LUHMES (cell line): ENCODE measurements around the genes LAG3 and TPI1.

DNA sequence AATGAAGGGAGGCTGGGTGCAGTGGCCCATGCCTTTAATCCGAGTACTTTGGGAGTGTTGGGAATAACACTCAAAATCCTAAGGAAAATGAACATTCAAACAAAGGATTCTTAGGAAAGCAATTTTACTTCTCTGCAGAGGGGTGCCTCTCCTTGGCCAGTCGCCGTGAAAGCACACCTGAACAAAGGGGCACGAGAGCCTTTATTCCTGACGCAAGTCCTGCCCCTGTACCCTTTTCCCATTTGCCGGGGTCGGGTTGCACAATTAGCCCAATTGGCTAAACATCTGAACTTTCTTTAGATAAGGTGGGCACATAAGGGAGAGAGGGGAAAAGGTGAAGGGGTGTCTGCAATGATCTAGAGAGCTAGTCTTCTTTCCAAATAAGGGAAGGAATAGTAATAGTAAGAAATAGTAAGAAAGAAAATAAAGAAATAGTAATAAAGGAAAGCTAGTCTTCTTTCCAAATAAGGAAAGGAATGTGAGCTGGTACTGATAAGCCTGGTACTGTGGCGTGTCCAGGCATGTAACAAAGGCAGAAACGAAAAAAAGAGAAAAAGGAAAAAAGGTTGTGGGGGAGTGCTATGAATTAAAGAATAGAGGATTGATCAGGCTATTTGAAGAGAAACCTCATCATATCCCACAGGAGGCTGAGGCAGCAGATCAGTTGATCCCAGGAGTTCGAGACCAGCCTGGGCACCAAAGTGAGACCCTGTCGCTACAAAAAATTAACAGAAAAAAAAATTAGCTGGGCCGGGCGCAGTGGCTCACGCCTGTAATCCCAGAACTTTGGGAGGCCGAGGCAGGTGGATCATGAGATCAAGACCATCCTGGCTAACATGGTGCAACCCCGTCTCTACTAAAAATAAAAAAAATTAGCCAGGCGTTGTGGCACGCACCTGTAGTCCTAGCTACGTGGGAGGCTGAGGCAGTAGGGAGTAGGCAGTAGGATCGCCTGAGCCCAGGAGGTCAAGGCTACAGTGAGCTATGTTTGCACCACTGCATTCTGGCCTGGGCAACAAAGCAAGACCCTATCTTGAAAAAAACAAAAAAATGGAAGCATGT lies 13.7 kb downstream of the NCAPD2 start:
- PRO-cap = no peak

DNA sequence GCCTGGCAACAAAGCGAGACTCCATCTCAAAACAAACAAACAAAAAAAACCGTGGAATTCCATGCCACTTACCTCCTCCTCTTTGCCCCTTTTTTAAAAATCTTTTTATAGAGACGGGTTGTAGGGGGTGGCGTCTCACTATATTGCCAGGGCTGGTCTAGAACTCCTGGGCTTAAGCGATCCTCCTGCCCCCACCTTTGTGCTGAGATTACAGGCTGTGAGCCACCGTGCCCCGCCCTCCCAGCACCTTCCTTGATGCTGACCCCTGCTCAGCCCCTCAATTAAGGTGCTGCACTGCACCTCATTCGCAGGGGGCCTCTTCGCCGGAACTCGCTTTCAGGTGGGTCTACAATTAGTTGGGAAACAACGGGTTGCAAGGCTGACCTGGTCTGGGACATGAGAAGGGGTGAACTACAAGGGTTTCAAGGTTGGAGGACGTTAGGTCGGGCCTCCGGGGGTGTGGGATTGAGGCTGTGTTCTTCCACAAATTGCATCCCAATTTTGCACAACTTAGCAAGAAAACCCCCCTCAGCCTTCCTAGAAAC lies 1.2 kb upstream of the NOP2 start:
- PRO-cap = no peak

DNA sequence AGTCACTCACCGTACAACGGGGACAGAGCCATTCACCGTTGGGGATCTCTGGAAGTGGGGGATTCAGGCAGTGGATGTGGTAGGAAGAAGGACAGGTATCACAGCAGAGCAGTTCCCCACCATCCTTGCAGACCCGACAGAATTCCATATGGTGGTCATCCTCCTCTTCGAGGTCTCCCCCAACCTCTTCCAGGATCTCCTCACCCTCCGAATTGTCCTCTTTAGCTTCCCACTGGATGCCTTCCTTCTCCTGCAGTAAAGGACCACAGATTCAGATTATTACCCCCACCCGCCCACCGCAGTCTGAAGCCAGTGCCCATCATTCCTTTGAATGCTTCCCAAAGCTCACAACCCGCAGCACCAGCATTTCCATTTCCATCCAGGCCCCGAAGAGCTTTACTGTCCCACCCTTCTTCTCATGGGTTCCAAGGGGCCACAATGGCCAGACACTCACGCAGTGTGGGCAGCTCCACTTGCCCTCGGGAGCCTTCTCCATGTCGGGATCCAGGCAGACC lies 7.4 kb downstream of the CHD4 start:
- PRO-cap = no peak

DNA sequence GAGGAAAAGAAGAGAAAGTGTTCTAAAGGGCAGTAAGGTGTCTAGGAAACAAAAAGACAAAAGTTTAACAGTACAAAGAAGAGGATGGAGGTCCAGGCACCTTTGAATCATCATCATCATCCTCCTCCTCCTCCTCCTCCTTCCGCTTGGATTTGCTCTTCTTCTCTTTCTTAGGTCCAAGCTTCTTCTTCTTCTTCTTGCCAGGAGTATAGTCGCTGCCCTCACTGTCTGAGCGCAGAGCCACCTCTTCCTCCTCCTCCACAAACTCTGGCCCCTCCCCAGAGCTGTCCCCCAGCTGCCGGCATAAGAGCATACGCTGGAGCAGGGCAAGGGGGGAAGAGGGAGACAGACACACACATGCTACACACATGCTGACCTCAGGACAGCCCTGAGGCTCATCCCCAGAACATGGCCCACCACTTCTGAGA lies 5.3 kb downstream of the CHD4 start:
- PRO-cap = no peak

GRCh38 chr12:6638084-6638758 lies 2.5 kb upstream of the LPAR5 start:
- PRO-cap = no peak

DNA sequence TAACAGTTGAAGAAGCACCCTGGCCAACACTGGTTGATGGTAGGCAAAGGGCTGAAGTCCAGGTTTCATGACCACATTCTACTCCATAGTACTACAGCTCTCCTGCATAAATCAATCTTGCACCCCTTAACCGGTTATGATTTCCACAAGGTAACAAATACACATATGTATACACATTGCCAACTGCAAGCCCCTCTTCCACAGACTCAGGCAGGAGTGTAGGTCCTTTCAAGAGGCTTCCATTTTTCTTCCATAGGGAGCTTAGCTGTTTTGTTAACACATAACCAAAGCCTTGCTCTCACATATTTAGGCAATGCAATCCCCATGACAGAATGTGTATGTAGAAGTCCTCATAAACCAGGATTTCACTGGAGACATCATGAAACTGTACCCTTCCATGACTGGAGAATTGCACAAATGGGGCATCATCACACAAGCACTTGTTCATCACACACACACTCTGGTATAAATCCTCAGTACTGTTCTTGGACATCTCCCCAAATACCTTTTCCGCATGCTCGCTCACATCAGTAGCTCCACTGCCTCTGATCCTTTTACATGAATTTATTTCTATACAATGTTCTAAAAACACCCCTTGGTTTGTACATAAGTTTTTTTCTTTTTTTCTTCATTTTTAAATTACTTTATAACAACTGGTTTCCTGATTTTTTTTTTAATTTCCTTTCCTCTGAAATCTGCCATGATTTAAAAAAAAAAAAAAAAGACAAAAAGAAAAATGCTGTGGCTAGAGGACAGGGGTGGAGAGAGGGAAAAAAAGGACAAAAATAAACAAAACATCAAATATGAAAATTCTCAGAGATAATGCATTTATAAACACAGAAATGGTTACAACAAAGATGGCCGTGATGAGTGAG lies 3.2 kb upstream of the ING4 start:
- PRO-cap = no peak

- PRO-cap = no peak
Observed at GRCh38 chr12:6688041-6688389, 1.2 kb downstream of the ZNF384 start.

GRCh38 chr12:6689649-6690019 lies 459 bp upstream of the ZNF384 start:
- PRO-cap = bidirectional peak, plus-strand start at chr12:6689764, minus-strand start at chr12:6689481

GRCh38 chr12:6724430-6725092 lies 715 bp downstream of the COPS7A start:
- PRO-cap = bidirectional peak, plus-strand start at chr12:6724905, minus-strand start at chr12:6724812

GRCh38 chr12:6745422-6746164 lies 7.3 kb downstream of the MLF2 start:
- PRO-cap = no peak

DNA sequence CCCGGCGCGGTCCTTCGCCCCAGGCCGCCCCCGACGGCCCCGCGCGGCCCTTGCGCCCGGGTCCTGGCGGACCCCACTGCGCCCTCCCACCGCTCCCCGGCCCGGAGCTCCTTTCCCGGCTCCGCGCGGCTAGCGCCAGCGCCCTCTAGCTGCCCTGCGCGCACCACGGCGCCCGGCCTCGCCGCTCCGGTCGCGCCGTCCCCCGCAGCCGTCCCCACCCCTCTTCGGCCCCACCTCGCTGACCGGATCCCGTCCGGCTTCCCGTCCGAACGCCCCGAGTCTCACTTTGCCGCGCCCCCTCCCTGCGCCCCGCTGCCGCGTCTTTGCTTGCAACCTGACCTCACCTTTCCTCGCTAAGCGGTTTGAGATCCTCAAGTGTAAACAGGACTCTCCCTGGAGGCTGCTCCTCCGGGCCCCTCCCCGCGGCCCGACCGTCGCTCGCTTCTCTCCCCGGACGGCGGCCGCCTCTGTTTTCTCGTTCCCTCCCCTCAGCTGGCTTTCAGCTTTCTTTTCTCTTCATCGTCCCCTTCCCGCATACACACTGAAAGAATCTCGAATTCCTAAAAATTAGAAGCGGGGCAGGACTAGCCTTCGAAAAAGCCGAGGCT lies 738 bp downstream of the PTMS start:
- PRO-cap = bidirectional peak, plus-strand start at position 283 of the sequence, minus-strand start at position 147 of the sequence

GRCh38 chr12:6772066-6772827 lies at the start of gene LAG3:
LAG3 (plus strand) TSS chr12:6772520.
- PRO-cap = no peak

GRCh38 chr12:6867005-6867677 lies at the start of gene TPI1:
TPI1 (plus strand) TSS chr12:6867531.
- PRO-cap = bidirectional peak, plus-strand start at chr12:6867530, minus-strand start at chr12:6867382

GRCh38 chr12:6890864-6891953 lies 13.4 kb upstream of the LRRC23 start:
- PRO-cap = bidirectional peak, plus-strand start at chr12:6891330, minus-strand start at chr12:6891025

- PRO-cap = no peak
Observed at GRCh38 chr12:6953322-6954451, 2.5 kb downstream of the PTPN6 start.

GRCh38 chr12:6964013-6964575 lies 6.4 kb downstream of the PHB2 start:
- PRO-cap = no peak

GRCh38 chr12:6964605-6965916 lies 5.4 kb downstream of the PHB2 start:
- PRO-cap = no peak

DNA sequence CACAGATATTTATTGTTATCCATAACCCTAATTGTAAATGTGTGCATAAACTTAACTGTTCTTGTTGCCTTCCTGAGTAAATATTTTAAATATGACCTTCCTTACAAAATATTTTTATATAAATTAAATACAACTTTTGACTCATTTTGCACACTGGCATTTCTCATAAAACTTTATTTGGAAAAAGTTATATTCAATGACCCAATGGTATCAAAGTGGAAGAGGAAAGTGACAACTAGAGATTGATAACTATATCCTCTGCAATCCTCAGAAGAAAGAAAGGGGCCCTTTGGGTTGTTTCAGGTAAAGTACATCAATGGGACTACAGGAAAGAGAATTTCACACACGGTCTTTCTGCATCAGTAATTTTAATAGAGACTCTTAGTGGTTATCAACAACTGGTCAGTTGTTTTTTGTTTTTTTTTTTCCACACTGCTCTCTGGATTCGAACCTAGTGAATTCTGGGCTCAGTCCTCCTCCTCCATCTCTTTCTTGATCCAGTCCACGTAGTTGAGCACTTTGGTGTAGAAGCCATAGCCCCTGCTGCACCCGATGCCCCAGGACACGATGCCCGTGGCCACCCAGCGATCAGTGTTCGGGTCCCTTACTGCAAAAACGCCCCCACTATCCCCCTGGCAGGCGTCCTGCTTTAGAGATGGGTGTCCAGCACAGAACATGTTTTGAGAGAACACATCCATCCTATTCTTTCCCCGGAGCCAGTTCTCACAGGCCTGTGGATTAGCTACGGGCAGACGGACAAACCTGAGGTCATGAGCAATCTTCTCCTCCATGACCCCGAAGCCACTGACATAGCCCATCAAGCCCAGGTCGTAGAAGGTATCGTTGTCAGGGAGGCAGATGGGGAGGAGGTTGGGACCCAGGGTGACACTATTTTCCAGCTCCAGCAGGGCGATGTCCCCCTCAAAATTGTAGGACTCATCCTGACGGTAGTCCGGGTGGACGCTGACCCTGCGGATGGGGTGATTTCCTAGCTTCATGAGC lies 11.9 kb downstream of the C1R start:
- PRO-cap = no peak

- PRO-cap = no peak
Observed at GRCh38 chr12:7081067-7081625, 11.1 kb downstream of the C1R start.

DNA sequence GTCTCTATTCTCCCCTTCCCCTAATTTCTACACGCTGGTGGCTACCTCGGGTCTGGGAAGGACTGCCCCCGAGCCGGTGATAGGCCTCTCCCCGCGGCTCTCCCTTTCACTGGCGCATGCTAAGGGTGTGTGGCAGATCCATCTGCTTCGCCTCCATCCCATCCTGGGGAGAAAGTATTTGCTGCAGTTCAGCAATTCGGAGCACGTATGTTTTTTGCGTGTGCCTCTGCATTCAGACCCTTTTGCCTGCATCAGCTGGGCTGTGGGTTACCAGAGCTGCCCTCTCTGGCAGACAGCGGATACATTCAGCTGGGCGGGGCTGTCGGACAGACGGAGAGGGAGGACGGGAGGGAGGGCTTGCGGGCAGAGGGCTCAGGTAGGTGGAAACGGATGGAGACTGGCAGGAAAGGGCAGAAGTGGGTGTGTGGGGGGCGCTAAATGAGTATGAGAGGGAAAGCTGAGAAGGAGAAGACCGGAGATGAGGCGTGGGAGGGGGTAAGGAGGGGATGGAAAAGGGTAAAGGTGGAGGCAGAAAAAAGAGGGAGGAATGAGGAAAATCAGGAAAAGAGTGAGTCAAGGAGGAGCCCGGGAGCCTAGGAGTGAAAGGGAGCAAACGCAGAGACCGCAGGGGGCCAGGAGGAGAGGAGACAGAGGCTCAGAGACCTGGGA lies 943 bp downstream of the CLSTN3 start:
- PRO-cap = no peak